SJSA1 (cell line): ENCODE measurements around a stretch of chr19.

DNA sequence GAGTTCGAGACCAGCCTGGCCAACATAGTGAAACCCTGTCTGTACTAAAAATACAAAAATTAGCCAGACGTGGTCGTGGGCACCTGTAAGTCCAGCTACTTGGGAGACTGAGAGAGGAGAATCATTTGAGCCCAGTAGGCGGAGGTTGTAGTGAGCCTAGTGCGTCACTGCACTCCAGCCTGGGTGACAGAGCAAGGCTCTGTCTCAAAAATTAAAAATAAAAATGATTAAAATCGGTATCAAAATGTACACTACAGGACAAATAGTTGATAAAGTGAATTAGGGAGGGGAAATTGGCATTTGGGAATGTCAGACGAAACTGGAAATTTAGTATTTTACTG is 1.5 kb downstream of the ZNF91 start:
- RAMPAGE, long total RNA = no peak

GRCh38 chr19:23415447-23416271 is 20.4 kb upstream of the ZNF91 start:
- RAMPAGE, long total RNA = no peak

DNA sequence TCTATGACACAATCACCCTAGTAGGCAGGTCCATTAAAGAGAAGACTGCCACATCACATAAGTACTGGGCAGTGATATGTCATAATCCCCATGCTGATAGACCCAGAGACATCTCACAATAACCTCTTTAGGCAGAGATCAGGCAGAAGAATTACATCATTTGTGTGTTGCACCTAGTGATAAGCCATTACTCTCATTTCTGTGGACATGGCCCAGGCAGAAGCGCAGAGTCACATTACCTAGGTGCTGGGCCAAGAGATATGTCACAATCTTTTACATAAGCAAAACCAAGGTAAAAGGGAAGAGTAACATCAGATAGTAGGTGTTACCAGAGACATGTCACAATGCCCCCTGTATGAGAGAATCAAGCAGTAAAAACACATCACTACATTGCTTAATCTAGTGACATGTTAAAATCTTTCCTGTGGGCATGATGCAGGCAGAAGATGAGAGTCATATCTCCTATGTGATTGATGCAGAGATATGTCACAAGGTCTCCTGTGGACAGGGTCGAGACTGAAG is 72.0 kb downstream of the ZNF726 start:
- RAMPAGE, long total RNA = no peak

GRCh38 chr19:24000560-24001089 is 85.9 kb downstream of the ZNF726 start:
- RAMPAGE, long total RNA = no peak

GRCh38 chr19:24019319-24019771 is 67.6 kb upstream of the ZNF254 start:
- RAMPAGE, long total RNA = no peak

GRCh38 chr19:24178034-24178571 is 91.1 kb downstream of the ZNF254 start:
- RAMPAGE, long total RNA = no peak

DNA sequence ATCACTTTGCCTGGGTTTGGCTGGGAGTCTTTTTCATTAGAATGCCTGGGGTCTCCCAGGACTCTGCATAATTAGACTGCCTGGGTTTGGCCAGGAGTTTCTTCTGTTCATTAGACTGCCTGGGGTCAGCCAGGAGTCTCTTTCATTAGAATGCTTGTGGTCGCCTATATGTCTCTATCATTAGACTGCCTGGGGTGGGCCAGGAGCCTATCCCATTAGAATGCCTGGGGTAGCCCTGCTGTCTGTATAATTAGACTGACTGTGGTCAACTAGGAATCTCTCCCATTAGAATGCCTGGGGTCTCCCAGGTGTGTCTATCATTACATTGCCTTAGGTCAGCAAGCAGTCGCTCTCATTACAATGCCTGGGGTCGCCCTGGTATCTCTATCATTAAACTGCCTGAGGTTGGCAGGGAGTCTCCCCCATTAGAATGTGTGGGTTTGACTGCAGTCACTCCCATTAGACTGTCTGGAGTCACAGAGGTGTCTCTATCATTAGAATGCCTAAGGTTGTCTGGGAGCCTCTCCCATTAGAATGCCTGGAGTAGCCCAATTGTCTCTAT is 1451.6 kb downstream of the UQCRFS1 start:
- RAMPAGE, long total RNA = no peak

- RAMPAGE, long total RNA = no peak
These were observed 731.0 kb downstream of the UQCRFS1 start for GRCh38 chr19:28481821-28482551.

DNA sequence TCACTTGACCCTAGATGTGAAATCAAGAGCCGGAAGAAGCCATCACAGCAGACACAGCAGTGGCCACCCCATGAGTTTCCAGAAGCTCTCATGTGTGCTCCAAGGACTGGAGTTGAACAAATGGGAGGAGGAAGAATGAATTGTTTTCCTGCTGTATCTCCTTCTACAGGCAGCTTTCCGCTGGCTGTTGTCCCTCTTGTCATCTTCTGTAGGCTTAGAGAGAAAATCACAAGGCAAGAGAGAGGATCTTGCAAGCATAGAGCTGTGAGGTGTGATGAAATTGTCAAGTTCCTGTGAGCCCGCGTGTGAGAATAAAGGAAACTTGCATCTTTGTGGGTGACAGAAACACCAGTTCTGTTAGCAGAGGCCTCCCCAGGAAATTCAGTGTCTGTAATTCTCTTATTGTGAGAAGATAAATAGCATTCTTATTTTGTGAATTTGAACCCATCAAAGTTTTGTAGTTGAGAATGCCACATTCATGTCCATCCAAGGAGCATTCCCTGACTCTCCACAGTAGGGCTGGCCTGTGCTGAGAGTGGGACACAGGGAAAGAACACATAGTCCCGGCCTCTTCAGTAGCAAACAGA is 711.7 kb downstream of the UQCRFS1 start:
- RAMPAGE, long total RNA = no peak

DNA sequence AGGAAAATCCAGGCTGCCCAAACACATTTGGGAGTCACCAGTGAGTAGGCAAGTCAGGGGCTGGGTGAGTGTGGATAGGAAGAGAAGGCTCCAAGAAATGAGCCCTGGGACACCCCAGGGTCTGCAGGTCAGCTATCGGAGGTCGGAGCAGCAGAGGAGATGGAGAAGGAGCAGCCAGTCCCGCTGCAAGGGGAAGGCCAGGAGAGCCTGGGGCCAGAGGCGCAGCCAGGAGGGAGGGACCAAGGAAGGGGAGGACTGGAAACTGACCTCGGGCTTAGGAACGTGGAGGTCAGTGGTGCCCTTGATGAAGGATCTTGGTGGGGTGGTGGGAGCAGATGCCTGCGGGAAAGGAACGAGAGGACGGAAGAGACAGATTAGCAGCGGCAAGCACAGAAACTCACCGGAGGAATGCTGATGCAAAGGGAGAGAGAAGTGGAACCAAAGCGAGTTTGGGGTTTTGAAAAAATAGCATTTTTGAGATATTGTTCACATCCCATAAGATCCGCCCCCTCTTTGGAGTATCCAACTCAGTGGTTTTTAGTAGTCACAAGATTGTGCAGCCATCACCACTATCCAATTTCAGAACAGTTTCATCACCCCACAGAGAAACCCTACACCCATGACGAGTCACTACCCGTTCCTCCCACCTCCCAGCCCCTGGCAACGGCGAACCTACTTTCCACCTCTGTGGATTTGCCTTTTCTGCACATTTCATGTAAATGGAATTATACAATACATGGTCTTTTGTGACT is 22.1 kb downstream of the PLEKHF1 start:
- RAMPAGE, long total RNA = no peak

DNA sequence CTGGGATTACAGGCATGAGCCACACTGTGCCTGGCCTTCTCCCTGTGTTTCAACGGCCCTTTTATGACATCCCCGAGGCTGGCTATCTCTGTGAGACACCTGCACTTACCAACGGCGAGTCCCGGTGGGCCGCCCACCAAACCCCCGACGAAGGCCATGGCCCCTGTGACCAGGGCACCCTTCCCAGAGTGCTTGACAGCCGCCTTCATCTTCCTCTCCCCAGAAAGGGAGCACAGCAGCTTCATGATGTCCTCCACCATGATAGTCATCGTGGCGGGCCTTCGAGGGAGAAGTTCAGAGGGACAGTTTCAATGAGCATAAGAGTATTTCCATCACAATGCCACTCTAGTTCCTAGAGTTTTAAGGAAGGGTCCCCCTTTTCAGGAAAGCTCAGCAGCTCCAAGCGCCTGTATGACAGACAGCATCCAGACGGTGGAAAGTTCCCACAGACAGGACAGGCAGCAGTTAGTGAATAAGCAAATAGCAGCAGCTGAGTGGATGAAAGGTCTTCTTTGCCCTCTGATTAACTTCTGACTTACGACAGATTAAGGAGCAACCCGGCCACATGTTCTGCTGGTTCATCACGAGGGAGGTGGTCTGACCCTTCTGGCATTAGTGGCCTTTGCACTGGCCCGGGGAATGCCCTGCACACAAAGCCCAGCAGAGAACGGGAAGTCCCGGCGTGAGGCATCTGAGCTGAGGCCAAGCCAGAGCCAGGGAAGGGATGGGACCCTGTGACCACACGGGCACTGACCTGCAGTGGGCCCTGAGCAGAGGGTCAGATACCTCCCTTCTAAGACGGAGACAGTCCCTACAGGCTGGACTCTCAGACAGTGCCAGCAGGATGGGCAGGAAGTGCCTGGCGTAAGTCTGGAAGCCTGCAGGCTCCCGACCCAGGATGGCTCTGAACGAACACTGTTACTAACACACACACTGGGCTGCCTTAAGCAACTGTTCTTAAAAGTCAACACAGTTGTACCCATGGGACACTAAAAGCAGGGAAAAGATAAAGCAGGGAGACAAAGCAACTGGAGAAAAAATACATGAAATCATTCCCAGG is 6.6 kb downstream of the C19orf12 start:
- RAMPAGE, long total RNA = no peak

GRCh38 chr19:29844623-29845509 is 33.1 kb downstream of the CCNE1 start:
- RAMPAGE, long total RNA = no peak

DNA sequence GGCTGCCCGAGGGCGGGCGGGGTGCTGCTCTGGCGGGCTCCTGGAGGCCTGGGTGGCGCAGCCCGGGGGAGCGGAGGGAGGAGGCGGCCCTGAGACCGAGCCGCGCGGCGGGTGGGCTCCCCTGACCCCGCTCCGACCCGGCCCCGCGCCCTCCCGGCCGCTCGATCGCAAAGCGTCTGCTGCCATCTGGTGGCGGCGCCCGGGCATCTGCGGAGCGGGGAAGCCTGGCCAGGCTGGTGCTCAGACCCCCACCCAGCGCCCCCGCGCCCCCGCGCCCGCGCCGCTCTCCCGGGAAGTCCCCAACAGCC is 61.7 kb downstream of the CCNE1 start:
- RAMPAGE, long total RNA = no peak

GRCh38 chr19:30224431-30225267 is 147.5 kb upstream of the ZNF536 start:
- RAMPAGE, long total RNA = no peak

DNA sequence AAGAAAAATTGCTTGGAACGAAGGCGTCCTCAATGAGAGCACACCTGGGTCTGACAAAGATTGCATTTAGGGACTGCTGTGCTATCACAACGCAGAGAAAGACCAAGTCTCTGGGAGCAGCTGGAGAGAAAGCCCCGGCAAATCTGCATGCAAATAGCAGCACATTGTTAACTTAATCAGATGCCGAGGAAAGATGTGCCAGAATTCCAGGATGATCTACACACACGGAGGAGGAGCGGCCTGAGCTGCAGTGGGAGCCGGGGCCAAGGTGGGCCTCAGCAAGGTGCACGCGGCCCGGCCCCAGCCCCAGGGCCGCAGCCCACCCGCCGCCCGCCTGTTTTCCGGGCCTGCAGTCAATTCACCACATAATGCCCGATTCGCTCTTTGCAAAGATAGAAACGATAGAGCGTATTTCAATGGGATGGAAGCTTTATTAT is 1.5 kb downstream of the ZNF536 start:
- RAMPAGE, long total RNA = no peak

DNA sequence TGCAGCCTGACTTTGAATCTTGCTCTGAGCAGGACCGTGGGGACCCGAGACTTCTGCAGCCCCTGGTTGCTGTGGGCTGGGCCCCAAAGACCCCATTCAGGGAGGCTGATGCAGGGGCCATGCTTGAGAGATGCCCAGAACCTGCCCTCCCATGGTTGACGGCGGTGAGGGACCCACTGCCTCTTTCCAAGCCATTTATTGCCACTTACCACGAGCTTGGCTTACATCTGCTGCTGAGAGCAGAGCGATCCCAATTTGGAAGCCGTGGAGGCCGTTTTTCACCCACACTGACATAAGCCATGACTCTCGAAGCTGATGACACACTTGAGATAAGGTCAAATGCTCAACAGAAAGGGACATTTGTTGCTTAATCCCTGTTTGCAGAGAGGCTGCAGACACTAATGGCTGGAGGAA is 15.1 kb downstream of the ZNF536 start:
- RAMPAGE, long total RNA = no peak

GRCh38 chr19:30693168-30693412 is 320.9 kb downstream of the ZNF536 start:
- RAMPAGE, long total RNA = no peak

DNA sequence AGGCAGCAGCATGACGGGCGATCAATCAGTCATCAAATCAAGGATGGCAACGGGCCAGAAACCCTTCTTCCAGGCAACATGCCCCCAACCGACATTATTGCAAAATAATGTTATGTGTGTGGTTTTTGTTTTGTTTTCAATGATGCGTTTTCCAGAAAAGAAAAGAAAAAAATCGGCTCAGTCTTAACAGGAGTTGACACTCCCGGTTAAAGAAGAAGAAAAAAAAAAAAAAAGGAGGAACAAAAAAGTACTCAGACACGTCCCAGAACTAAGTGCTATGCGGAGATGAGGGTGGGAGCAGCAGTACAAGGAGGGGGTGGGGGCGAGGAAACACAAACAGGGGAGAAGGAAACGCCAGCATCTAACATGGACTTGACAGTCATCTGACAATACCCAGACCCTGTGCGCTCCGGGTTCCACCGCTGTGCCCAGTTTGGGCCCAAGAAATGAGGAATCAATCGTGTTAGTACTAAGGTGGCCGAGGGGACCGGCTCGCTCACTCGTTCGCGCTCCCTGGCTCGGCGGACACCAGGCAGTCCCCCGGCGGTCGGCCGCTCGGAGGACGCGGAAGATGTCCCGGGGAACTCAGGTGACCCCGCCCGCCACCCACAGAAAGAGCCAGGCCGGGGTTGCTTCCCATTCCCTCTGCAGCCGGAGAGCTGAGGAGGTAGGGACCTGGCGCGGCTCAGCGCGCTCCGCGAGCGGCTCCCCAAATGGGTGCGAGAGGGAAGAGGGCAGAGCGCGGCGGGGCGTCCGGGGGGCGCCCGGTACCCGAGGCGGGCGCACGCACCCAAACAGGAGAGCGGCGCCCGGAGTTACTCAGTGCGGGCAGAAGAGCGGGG is 764 bp downstream of the TSHZ3 start:
- RAMPAGE, long total RNA = no peak

DNA sequence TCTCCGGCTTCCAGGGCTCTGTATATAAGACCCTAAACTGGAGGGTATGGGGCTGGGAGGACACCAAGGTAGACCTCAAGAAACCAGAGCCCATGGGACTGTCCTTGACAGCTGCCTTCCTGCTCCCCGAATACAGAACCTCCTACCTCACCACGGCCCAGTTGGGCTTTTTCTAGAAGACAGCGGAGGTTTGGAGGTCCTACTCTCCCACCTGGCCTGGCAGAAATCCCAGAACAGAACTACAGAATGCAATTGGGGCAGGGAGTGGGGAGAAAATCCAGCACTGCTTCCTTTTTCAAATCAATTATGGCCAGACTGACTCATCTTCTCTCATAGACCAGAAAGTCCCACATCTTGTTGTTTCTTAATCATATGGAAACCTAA is 177.2 kb upstream of the ZNF507 start:
- RAMPAGE, long total RNA = no peak

GRCh38 chr19:32376359-32376725 is 29.2 kb upstream of the DPY19L3 start:
- RAMPAGE, long total RNA = no peak